ENCODE measurements around the genes ANKDD1B and LHFPL2.

DNA sequence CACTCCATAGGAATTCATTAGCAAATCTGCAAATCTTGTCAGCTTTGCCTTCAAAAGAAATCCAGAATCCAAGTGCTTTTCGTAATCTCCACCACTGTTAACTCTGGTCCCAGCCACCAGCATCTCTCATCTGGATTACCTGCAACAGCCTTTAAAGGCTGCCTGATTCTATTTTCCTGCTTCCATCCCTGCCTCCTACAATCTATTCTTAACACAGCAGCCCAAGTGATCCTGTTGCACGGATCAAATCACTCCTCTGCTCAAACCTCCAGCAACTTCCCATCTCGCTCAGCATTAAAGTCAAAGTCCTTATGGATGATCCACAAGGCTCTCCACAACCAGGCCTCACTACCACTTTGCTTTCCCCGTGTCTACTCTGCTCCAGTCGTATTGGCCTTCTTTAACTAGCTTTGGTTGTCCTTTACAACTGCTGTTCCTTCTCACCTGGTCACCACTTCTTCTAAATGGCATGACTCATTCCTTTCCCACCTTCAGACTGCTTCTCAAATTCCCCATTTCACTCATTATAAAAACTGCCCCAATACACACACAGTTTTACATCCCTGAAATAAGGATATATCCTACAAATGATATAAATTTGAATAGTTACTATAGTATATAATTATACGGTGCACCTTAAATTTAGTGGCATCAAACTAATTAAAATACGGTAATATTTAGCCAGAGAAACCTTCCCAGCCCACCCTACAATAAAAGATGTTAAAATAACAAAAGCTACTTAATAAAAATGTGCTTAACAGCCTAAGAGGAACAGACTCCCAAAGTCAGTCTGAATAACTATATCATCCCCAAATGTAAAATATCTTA is 30.4 kb downstream of the CERT1 start:
- RAMPAGE, long total RNA: no peak
- RRBS: no CpG with 5 or more reads among the region's 7 CpGs

DNA sequence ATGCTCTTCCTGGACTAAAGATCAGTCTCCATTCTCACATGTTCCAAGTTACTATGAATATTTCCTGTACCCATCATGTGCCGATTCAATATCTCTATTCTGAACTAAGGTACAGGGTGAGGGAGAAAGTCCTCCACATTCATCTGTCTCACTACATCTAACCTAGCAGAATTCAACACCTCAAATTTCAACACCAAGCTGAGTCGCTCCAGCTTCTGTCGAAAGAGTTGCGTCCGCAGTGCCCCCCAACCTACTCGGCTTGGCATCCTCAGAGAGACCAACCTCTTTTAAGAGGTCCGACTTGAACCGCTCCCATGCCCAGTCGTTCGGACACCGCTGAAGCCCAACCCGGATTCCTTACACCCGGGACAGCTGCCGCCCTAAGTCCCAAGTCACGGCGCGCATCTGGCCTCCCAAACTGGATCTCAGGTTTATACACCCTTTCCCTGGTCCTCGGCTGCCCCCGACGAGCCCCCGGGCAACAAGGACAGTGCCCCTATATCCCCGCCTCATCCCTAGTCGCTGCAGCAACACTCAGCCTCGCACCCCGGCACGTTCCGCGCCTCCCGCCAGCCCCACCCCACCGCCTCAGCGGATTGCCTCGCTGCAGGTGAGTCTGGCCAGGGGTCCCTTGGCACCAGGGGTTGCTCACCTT is 842 bp downstream of the CERT1 start:
- RAMPAGE, long total RNA: no peak
- RRBS: 2% methylated on average over 5 of the region's 32 CpGs

DNA sequence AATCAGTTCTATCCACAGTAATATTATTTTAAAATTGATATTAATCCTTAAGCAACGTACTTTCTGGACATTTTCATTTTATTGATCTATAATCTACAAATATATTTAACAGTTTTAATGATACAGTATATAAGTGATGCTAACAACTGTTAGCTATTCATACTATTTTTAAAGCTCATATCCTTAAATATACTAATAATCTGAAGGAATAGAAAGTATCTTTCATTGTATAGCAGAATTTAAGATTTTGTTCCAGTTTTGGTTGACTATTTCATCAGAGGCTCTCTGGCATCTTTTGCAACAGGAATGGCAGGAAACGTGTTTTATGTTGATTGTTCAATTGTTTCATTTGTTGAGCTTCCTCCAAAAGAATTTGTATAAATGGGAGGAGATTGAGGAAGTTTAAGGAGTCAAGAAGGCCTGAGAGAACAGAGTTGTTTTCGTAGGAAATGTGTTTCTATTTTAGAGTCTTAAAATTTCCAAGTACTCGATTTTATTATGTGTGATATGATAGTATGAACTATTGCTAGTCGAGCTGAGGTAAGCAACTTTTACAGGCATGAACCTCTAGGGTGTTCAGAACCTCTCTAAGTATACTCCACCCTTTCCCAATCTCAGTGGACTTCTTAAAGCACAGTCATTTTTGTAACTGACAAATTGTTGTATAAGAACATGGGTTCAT is 47.4 kb upstream of the CERT1 start:
- RAMPAGE, long total RNA: no peak
- RRBS: no CpG with 5 or more reads among the region's 5 CpGs

DNA sequence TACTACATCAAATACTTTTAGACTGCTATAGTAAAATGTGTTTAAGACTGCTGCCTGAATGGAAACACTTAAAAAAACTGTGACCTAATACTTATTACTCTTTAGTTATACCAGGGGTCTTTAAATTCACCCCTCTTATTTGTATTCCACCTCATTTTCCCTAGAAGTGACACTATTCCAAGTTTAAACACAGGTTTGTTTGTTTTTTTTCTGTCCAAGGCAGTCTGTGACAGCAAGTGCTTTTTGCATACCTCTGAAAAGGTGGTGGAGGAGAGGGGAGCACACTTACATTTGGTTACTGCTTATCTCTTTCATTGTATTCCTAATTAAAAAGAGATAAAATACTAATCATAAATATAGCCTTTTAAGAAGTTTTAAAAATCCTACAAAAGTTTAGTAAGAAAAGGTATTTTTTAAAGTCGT is 36.7 kb upstream of the ANKDD1B start:
- RAMPAGE, long total RNA: no peak
- RRBS: no CpG with 5 or more reads among the region's 1 CpG

GRCh38 chr5:75593592-75594322 is 17.5 kb upstream of the ANKDD1B start:
- RAMPAGE, long total RNA: no peak
- RRBS: no CpG with 5 or more reads among the region's 7 CpGs

DNA sequence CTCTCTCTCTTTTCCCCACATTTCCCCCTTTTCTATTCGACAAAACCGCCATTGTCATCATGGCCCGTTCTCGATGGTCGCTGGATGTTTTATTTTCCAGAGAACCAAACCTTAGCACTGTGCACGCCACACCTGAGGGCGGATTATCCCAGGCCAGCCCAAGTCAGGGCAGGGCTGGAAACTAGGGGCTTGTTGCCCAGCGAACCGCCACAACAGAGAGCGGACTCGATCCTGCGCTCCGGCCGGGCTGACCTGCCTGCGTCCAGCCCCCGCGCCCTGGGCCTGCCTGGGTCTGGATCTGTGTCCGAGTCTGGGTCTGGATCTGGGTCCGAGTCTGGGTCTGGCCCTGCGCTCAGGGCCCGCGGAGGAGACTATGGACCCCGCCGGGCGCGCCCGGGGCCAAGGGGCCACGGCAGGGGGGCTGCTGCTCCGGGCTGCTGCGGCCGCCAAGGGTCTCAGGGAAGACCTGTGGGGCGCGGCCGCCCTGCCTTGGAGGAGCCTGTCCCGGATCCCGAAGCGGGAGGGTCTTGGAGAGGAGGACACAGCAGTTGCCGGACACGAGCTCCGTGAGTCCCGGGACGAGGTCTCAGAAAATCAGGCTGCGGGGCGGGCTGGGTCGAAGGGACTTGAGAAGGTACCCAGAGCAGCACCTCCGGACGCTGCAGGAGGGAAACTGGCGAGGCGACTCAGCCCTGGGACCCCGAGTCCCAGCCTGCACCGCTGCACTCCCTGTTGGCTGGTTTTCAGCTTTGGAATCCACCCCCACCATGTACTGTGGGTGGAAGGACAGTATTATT is at the start of gene ANKDD1B:
Gene ANKDD1B (plus strand): TSS at position 192 of the 797 bp plus-strand sequence.
- RAMPAGE, long total RNA: no peak
- RRBS: 1% methylated on average over 16 of the region's 51 CpGs

DNA sequence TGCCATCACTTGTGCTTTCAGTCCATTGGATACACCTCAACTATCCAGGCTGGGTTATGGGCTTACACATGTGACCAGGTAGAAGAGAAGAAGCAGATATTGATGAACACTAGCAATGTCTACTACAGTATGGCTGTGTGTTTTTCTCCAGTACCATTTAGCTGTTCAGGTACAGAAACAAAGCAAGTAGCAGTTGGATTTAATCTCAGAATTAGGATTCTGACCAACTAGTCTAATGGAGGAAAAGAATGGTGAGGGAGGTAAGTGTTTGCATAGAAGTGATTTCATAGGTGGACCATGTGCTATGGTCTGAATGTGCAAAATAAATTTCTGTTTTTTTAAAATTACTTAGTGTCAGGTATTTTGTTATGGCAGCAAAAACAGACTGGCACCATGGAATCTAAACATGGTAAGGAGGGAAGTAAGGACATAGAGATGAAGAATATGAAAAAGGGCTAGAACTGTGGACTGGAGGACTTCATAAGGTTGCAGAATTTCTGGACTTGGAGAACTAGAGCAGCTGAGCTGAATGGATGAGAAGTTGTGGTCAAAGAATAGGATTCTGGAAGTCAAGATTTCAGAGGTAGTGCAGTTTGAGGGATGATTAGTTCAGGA is 3.5 kb downstream of the ANKDD1B start:
- RAMPAGE, long total RNA: no peak

GRCh38 chr5:76136340-76136609 is 53.1 kb downstream of the SV2C start:
- RAMPAGE, long total RNA: no peak

DNA sequence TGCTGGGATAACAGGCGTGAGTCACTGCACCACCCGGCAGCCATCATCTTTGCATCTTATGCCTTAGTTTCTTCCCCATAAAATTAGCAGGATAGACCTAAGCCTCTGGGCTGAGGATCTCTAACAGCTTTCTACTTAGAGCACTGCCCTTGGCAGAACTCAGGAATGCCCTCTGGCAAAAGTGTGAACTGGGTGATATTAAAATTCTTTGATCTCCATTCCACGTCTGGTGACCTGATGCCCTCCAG is 15.3 kb upstream of the IQGAP2 start:
- RAMPAGE, long total RNA: no peak
- RRBS: no CpG with 5 or more reads among the region's 3 CpGs

- RAMPAGE, long total RNA: no peak
- RRBS: no CpG with 5 or more reads among the region's 28 CpGs
Observed at GRCh38 chr5:76716517-76717391, 828 bp downstream of the F2R start.

GRCh38 chr5:76763099-76763673 is 47.3 kb downstream of the F2R start:
- RAMPAGE, long total RNA: no peak
- RRBS: no CpG with 5 or more reads among the region's 3 CpGs

DNA sequence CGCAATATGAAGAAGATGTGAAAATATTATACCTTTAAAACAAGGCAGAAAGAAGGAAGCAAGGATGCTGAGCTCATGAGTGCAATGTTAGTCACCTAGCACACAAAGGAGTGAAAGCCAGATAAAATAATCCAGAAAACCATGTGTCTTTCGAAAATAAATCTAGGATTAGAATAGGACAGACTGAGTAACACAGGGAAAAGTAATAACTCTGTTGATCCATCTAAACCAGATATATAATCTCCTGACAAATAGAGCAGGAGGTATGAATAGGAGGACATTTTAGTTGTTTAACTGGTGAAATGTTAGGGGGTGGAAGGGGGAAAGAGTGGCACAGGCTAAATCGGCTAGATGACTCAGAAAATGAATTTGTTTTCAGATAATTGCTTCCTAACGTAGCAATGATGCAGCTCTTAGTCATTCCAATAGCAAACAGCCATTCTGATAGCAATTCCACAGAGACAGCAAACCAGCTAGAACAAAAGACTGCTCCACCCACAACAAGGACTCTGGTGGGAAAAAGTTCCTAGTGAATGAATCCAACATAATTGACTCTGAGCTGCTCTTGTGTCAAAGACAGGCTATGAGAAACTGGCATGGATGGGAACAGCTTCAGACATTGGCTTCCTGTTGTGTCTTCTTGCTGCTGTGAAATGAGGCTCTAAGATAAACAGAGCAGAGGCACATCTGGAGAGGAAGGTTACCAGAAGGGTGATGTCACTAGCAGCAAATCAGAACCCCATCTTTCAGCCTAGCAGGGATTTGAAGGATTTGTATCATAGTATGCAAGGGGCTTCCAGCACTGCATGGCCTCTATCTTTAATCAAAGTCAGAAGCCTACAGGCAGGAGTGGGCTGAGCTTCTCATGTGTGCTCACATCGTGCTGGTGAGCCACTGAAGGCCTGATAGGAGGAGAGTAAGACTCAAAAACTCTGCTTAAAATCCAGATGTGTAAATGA is 28.2 kb upstream of the F2RL1 start:
- RAMPAGE, long total RNA: no peak
- RRBS: no CpG with 5 or more reads among the region's 5 CpGs

- RAMPAGE, long total RNA: no peak
- RRBS: no CpG with 5 or more reads among the region's 7 CpGs
Observed at GRCh38 chr5:76806037-76806662, 12.7 kb upstream of the F2RL1 start.

GRCh38 chr5:76807152-76807615 is 11.6 kb upstream of the F2RL1 start:
- RAMPAGE, long total RNA: no peak
- RRBS: no CpG with 5 or more reads among the region's 2 CpGs

- RAMPAGE, long total RNA: no peak
- RRBS: no CpG with 5 or more reads among the region's 3 CpGs
Observed at GRCh38 chr5:77235783-77236548, 25.5 kb downstream of the PDE8B start.

- RAMPAGE, long total RNA: no peak
- RRBS: no CpG with 5 or more reads among the region's 3 CpGs
Observed at GRCh38 chr5:77763527-77763846, 12.7 kb downstream of the TBCA start.

- RAMPAGE, long total RNA: no peak
- RRBS: under 1% methylated on average over 15 of the region's 58 CpGs
Observed at GRCh38 chr5:77775045-77776178, 727 bp downstream of the TBCA start.

DNA sequence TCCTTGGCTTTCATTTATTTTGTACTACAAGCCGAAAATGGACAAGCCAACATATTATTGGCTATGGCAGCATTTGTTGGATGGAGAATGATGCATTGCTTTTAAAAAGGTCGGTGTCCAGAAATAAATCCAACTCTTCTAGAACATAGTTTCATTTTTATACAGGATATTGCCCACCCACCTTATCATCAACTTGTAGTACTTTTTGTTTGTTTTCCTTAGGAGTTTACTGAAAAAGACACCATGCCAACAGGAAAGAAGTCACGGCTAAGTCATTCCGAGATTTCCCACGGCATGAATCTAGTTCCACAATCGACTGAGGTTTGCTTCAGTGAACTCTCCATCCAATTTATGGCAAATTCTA is 237.6 kb downstream of the AP3B1 start:
- RAMPAGE, long total RNA: no peak
- RRBS: no CpG with 5 or more reads among the region's 6 CpGs

DNA sequence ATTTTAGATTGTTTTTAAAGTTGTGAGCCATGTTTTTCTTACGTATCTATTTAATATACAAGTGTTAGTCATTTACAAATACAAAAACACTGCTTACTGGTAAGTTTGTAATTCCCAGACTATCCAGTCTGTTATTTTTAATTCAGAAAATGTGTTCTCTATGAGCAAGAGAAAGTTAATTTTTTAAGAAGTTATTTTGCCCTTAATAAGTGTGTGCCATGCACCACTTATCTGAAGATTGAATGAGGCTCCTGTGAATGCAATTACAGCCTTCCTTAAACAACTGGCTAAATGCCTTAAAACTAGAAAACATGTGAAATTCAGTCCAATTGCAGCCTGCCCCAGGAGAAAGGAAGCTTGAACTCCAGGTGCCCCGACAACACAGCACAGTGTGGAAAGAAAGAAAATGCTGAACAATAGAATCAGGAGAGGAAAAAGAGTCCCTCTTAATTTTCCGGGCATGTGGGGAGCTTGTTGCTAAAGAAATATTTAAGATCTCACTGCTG is 8.9 kb downstream of the LHFPL2 start:
- RAMPAGE, long total RNA: no peak
- RRBS: no CpG with 5 or more reads among the region's 3 CpGs

DNA sequence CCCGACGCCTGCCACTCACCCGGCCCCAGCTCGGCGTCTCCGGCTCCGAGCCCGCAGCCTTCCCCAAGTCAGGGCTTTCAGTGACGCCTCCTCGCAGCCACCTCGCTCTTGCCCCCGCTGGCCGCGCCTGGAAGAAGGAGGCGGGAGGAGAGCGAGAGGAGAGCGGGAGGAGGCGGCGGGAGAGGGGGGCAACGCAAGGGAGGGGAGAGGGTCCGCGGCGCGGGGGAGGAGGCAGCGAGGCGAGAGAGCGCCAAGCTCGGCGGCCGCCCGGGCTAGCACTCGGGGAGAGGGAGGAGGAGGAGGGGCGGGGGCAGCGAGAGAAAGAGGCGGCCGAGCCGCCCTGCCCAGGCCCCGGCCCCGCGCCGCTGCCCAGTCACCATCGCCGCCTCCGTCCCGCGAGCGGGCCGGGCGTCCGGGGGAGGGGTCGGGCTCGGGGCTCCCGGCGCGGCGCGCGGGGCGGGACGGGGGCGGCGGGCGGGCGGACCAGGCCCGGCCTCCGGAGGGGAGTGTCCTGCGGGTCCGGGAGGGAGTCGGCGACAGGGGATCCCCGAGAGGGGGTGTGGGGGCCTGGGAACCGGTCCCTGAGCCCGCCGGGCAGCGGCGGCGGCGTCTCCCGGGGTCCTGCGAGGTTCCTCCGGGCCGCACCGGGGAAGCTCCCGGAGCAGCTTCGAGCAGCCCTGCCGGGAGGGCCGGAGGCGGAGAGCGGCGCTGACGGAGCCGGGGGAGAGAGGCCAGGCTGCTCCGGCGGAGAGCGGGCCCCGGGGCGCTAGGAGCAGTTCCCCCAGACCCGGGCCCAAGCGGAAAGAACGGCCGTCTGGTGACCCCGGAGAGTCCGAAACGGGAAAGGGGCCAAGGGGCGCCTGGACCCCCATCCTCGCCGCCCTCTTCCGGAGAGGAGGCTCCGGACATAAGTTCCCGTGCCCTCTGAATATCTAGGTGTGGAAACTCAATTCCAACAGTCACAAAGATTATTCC is at the start of gene LHFPL2:
Gene LHFPL2 (minus strand): TSS at position 293 of the 975 bp plus-strand sequence.
- RAMPAGE, long total RNA: no peak
- RRBS: 2% methylated on average over 44 of the region's 110 CpGs